Ileum (tissue), 1 donor: ENCODE data around the genes MPV17, KRTCAP3 and IFT172.

DNA sequence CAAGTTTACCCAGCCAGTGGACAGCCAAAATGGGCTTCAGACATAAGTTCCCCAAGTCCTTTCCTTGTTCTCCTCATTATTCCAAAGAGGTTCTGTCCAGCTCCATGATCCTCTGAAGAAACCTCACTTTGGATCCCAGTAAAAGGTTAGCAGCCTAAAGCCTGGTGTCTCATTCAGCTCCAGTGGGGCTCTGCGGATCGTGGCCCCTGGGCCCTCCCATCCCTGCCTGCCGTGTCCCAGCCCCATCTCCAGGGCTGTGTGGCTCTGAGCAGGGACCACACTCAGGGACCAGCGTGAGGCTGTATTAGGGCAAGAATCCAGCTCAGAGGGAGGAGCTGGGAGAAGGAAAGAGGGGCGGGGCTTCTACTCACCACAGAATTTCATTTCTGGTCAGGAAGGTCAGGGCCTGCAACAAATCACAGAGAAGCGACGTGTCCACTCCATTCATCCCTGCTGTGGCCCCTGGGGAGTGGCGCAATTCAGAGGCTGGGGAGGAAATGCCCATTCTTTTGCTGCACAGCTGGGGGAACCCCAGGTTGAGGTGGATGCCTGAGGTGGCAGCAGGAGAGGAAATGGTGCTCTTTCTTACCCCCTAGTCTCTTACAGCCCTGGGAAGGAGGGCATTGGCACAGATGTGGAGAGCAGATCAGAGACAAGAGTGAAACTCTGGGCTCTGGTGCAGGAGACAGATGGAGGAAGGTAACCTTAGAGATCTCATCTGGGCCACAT lies 840 bp downstream of the CIB4 start:
- PRO-cap, result no peak

DNA sequence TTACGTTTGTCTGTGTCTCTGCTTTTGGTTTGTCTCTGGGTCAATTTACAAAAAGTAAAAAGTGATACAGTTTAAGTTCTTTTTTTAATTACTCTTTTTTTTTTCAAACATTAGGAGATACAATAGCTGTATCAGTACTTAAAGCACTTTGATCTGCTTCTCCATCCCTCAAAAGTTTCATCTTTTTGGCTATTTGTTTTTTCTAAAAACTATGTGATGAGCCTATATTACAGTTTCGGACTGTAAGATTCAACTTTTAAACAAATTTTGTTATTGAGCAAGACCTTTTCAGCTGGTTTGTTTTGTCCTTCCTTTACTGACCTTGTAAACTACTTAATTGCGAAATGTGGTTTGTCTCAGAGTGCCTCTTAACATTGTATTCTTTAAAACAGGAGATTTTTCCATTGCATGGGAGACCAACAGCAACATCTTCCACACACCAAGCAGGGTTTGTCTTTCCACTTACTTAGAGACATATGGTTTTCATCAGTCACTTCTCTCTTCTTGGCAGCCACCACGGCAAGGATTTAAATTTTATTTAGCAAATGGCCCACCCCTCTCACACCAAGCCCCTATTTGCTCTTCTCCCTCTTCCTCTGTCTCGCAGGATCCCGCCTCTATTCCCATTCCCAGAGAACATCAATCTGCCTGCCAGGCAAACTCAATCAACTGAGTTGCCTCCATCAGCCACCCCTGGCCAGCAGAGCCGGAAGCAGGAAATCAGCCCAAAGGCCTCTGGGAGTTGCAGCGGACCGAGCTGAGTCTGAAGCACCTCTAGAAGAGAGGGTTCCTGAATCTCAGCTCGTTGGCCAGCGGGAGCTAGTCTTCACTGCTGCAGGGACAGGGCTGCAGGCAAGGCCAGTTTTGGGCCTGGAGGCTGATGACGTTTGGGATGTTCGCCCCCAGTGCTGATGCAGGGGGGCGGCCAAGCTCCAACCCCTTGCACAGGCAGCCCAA lies 11.2 kb upstream of the CIB4 start:
- PRO-cap, result no peak

DNA sequence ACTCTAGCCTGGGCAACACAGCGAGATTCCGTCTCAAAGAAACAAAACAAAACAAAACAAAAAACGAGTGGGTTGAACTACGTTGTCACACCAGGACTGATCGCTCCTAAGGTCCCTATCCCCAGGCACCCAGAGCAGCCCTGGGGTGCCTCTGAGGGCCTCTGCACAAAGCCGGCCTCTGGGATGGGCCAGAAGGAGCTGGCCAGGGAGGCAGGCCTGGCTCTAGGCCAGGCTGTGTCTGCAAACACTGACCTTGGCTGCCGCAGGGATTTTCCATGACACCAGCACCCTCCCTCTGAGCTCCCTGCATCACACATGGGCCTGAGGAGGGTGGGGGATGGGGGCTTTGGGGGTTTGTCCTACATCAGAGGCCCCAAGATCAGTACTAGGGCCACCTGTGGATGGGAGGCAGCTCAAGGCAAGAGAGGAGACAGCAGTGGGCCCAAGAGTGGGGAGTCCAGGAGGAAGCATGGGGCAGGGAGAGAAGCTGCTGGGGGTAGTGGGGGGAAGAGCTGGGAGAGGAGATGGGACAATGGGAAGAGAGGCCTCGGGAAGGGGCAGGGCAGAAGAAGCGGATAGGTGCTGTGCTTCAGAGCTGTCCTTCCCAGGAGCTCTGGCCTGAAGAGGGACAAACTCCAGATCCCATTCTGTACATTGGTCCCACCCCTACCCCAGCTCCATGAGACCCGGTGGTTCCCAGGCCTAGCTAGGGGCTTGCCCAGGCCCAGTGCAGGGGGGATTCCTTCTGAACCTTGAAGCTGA lies 27.9 kb downstream of the KCNK3 start:
- PRO-cap, result no peak

- PRO-cap, result no peak
These were observed 10.6 kb downstream of the MAPRE3 start for GRCh38 chr2:26980984-26981442.

DNA sequence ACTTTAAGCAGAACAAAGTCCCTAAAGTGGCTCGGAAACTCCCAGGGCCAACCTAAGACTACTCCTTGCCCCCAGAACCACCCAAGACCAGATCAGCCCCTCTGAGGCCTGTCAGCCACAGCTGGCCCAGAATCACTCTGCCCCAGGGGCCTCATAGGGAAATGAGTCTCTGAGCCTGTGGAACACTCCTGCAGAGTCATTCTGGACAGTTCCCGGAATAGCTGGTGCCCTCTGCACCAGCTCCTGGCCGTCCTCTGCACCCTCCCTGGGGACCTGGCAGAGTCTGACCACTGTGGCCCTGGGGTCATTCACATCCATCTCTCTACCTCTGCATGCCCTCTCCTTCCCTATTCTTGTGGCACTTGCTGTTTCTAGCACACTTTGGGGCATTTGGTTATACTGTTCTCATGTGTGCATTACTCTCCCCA lies 14.6 kb upstream of the TMEM214 start:
- PRO-cap, result no peak

- PRO-cap, result no peak
These were observed 1.1 kb downstream of the TMEM214 start for GRCh38 chr2:27033491-27034579.

GRCh38 chr2:27041411-27042559 lies 9.0 kb downstream of the TMEM214 start:
- PRO-cap, result no peak

DNA sequence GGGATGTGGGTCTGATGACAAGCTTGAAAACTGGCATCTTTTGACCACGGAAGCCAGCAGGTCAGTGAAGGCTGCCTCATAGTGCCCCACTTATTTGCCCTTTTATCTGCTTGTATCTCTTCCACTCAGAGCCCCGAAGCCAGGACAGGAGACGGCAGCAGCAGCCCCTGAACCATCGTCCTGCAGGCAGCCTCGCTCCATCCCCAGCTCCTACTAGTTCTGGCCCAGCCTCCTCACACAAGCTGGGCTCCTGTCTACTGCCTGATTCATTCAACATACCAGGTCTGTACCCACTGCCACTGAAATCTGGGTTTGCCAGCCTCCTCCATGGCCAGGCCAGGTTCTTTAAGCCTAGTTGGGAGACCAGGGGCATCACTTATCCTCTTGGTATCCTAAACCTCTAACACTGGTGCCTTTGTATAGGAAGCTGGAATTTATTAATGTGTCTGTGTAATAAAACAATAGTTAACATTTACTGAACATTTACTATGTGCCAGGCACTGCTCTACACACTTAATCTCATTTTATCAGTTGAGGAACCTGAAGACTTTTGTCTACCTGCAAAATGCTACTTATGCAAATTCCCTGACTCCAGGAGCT lies 4.0 kb downstream of the OST4 start:
- PRO-cap, result no peak

- PRO-cap, result bidirectional peak, plus-strand start at chr2:27086812, minus-strand start at chr2:27086593
These were observed 395 bp upstream of the KHK start for GRCh38 chr2:27086089-27086664.

GRCh38 chr2:27102011-27102373 lies 15.4 kb downstream of the KHK start:
- PRO-cap, result no peak

DNA sequence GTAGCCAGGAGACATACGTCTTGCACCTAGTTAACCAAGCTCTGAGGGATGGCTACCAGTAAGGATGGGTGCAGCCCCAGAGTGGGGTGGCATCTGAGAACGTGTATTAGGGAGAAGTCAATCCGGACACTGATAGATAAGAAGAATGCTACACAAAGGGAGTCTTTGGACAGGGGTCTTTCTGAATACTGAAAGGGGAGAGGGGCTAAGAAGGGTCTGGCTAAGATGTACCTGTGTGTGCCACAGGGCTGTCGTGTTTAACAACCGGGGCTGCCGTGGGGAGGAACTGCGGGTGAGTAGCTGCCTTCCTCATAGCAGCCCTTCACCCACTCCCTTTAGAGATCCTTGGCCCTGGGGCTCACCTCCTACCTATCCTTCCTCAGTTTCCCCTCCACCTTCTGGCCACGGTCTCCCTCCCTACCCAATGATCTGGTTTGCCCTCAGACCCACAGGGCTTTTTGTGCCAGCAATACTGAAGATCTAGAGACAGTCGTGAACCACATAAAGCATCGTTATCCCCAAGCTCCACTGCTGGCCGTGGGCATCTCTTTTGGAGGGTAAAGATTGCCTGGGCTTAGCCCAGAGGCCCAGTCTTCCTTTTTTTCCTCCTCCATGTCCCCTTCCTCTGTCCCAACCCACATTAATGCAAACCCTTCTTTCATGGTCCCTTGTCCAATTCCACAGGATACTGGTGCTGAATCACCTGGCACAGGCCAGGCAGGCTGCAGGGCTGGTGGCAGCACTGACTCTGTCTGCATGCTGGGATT lies 5.2 kb downstream of the PREB start:
- PRO-cap, result no peak

- PRO-cap, result no peak
These were observed 760 bp upstream of the CAD start for GRCh38 chr2:27216452-27216766.

DNA sequence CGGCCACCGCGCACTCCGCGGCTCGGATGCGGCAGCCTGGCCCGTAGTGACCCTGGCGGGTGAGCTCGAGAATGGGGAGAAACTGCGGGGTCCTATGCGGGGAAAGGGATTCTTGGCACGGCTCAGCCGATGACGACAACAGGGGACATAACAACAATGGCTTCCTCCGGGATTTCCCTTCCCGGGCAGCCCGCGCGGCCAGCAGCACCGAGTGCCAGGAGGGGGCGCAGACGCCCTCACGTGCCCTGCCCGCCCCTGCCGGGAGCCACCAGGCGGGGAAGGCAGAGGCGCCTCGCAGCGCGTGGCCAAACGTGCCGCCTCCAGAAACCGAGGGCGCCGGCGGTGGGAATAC lies 2.1 kb upstream of the SLC30A3 start:
- PRO-cap, result no peak

GRCh38 chr2:27271498-27272146 lies 3.6 kb upstream of the DNAJC5G start:
- PRO-cap, result no peak

DNA sequence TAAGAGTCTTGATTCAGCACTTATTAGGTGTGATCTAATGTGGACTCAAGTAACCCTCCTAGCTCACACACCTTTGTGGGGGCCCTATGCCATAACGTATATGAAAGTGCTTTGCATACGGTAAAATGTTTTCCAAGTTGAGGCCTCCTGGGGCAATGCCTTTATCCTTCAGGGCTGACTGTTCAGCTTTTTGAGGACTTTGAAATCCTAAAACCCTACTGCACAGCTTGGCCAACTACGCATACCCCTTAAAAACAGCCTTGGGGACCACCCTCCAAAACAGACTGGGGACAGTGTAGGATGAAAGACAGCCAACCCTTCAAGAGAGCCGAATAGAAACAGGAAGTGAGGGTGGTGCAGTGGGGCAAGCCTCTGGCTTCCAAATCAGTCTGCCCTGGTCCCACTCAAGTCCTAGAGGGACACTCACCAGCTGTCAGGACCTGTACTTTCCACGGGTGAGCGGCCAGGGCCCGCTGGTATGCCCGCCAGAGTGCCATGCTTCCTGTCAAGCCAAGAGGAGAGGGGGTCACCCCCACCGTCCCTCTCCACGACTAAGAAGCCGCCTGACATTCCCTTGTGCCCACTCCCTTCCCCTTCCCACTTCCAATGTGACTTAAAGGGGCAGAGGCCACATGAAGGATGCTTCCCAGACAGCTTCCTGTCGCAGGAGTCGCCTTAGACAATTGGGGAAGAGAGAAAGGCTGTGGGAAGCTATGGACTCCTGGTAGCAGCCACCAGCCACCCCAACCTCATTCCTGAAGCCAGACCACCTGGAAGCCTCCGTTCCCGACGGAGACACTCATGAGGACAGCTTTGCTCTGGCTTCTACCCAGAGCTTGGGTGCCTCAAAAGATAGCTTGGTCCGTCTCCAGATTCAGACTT lies 635 bp downstream of the MPV17 start:
- PRO-cap, result no peak

DNA sequence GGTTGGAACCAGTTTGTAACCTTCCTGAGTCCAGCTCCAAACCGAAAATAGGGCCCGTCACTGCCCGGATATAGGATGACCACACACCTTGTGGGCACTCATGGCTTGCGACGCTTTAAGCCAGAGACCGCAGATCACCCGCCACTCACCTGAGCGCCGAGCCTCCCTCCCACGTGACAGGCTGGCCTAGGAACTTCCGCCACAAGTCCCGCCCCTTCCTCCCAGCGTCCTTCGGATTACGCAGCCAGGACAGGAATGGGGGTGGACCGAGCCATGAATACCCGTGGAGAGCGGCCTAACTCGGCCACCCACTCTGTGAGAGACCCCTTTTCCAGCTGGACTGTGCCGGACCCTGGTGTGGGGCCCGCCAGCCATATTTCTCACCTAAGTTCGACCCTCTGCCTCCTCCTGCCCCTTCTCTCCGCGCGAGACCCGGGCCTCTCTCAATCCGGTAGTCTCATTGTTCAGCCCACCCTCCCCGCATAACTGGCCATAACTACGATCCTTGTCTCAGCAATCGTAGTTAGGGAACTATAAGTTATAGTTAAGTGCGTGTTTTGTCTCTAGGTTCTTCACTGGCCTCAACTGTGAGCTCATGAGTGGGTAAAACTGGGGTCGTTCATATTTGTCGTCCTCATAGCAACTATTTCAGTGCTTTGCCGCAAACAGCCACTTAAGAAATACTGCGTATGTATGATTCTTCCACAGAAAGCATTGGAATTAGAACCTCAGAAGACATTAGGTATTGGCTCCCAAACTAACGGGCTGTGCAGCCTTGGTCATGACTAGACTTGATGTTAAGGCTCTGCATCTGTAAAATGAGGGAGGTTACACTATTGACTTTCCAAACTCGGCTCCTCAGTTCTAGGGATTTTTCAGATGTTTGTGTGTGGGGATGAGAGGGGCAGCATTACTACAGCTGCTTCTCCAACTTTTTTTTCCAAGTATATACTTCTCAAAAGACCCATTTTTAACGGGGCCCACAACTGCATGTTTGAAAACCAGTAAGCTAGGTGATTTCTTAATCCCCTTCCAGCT lies at the start of gene MPV17:
TSS of gene MPV17 (minus strand) at position 195 of the 1,038 bp plus-strand sequence.
- PRO-cap, result bidirectional peak, plus-strand start at position 243 of the sequence, minus-strand start at position 151 of the sequence

GRCh38 chr2:27383860-27384334 lies 3.4 kb upstream of the ZNF513 start:
- PRO-cap, result no peak

GRCh38 chr2:27428745-27429938 lies 711 bp downstream of the NRBP1 start:
- PRO-cap, result bidirectional peak, plus-strand start at chr2:27429126, minus-strand start at chr2:27429016

DNA sequence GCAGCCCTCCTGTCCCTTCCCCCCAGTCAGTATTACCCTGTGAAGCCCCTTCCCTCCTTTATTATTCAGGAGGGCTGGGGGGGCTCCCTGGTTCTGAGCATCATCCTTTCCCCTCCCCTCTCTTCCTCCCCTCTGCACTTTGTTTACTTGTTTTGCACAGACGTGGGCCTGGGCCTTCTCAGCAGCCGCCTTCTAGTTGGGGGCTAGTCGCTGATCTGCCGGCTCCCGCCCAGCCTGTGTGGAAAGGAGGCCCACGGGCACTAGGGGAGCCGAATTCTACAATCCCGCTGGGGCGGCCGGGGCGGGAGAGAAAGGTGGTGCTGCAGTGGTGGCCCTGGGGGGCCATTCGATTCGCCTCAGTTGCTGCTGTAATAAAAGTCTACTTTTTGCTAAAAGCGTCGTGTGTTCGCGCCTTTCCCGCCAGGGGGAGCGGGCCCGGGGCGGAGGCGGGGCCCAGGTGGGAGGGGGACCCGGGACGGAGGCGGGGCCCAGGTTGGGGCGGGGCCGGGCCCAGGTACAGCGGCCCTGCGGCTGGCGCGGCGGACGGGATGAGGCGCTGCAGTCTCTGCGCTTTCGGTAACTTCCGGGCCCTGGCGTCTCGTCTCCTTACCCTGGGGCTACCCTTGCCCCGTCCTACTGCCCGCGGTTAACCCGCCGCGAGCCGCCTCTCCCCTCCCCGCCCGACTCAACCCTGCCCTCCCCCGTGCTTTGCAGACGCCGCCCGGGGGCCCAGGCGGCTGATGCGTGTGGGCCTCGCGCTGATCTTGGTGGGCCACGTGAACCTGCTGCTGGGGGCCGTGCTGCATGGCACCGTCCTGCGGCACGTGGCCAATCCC lies at the start of gene KRTCAP3:
TSS of gene KRTCAP3 (plus strand) at position 517 of the 836 bp plus-strand sequence.
- PRO-cap, result unidirectional peak, plus-strand start at position 528 of the sequence; unidirectional peak, plus-strand start at position 713 of the sequence

DNA sequence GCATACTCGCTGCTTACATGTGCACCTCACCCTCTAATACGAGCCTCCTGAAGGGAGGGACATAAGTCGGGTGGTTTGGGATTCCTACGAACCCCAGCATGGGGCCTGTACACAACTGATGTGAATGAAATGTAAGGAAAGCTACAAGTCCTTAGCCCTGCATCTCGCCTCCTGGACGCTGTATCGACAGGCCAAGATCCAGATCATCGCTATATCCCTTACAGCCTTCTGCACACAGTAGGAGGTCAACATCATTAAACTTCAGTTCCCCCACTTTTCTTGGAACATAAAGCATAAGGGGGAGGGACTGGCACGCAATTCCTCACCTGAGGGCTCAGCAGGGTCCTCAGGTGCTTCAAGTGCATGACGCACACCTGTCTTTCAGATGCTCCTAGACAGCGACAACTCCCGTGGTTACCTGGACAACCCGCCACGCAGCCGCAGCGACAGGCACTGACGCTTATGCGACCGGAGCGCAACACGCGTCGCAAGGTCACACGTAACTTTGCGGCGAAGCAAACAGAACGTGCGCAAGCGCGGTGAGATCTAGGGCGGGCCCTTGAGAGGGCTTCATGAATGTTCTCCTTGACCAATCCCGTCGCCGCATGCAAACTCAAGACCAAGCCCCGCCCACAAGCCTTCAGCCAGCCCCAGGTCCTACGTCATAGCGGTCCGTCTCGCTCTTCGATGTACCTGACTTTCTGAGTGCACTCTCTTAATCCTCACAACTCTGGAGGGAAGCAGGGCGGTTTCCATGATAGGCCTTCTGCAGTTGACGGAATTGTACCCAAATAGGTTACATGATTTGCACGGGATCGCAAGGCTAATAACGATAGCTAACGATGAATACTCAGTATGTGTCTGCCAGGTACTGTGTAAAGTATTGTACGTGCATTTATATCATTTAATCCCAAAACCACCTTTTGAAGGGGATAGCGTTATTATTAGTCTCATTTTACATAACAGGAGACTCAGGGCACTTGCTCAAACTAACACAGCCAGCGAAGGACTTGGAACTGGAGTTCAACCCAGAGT lies at the start of gene IFT172:
TSS of gene IFT172 (minus strand) at position 455 of the 1,035 bp plus-strand sequence.
- PRO-cap, result bidirectional peak, plus-strand start at position 727 of the sequence, minus-strand start at position 455 of the sequence